AG10803 (cell line): ENCODE measurements around the genes TMEM123, DYNC2H1, CARD18 and MSANTD4.

DNA sequence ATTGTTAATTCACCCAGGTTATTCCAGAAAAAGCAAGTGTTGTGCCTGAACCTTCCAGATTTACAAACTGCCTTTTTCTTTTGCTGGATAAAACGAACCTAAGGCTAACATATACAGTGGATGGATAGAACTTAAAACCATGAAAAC, 1.3 kb downstream of the TMEM123 start:
- RRBS: no CpG with 5 or more reads among the region's 1 CpG

GRCh38 chr11:102452469-102453249, at the start of gene TMEM123:
TSS of gene TMEM123 (minus strand) at chr11:102452765.
- RRBS: 1% methylated on average over 6 of the region's 81 CpGs

GRCh38 chr11:102458419-102458940, 5.9 kb upstream of the TMEM123 start:
- RRBS: no CpG with 5 or more reads among the region's 4 CpGs

DNA sequence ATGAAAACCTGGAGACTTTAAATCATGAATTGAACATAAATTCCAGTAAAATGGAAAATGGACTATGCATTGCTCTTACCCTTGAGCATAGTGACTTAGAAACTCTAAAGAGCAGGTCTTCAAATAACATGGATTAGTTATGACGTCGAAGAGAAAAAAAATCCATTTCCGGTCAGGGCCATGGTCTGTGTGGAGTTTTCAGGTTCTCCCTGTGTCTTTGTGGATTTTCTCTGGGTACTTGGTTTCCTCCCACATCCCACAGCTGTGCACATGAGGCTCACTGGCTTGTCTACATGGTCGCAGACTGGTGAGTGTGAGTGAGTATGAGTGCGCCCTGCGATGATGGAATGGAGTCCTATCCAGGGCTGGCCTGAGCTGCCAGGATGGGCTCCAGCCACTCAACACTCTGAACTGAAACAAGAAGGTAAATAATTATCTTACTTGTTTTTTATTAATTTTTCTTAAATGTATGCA, 10.9 kb downstream of the MMP3 start:
- RRBS: no CpG with 5 or more reads among the region's 6 CpGs

- RRBS: no CpG with 5 or more reads among the region's 3 CpGs
These were observed 36.2 kb downstream of the DCUN1D5 start for GRCh38 chr11:103055728-103056202.

GRCh38 chr11:103109076-103109982, at the start of gene DYNC2H1:
TSS of gene DYNC2H1 (plus strand) at chr11:103109426.
- RRBS: no CpG with 5 or more reads among the region's 55 CpGs

DNA sequence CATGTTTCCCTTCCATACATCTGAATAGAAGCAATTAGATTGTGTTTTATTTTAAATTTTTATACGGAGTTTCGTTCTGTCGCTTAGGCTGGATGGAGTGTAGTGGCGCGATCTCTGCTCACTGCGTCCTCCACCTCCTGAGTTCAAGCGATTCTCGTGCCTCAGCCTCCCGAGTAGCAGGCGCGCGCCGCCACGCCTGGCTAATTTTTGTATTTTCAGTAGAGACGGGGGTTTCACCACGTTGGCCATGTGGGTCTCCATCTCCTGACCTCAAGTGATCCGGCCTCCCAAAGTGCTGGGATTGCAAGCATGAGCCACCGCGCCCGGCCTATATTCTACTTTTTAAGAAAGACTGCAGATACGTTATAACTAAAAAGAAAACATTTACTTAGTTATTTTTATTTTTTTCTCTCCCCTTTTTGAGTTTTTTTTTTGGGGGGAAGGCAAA, 781 bp downstream of the DYNC2H1 start:
- RRBS: no CpG with 5 or more reads among the region's 21 CpGs

- RRBS: no CpG with 5 or more reads among the region's 4 CpGs
These were observed 283.4 kb upstream of the DDI1 start for GRCh38 chr11:103753000-103753427.

DNA sequence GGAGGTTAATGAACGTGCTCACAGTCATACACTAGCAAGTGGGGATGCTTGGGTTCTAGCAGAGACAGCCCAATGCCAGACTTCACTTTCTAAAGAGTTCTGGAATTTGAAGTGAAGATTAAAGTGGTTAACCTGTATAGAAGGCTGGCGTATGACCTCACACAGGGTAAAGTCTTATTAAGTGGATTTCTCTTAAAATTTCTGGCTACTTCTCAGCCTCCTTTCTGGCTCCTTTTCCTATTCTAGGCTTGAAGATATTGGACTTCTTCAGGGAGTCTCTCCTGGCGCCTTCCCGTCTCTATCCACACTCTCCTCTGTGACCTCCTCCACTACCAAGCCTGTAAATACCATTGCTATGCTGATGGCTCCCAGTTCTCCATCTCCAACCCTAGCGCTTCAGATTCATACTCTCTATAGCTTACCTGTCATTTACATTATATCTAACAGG, 226.4 kb upstream of the DDI1 start:
- RRBS: no CpG with 5 or more reads among the region's 5 CpGs

DNA sequence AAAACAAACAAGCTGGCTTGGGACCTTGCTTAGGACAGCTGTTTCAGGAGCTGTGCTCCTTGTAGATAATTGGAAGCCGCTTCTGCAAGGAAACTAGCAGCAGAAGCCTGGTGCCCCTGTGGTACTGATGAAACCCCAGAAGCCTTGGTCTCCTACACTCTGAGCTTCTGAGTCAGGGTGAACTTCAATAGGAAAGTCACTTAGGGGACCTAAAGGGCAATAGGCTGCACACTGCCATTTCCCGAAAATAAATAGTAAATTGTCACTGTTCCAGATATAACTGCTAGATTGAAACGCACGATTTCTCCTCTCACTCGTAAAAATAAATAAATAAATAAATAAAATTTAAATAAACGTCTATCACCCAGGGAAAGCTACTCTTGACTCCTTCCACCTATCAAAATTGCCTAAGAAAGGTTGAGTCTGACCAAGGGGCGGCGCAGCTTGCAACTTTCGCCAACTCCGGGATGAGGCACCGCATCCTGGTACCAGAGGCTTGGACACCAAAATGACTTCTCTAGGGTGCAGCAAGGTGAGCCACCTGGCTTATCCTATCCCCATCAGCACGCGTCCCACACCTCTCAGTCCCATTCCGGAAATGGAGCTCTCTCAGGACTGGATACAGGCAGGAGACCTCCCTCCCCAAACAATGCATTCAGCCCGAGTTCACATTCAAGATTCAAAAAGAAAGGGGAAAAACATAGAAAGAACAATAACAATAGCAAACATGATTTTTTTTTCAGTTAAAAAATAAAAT, 733 bp downstream of the PDGFD start:
- RRBS: no CpG with 5 or more reads among the region's 15 CpGs

- RRBS: no CpG with 5 or more reads among the region's 2 CpGs
These were observed at the start of gene CARD18 for GRCh38 chr11:105139562-105139965. TSS of gene CARD18 (minus strand) at chr11:105139769.

DNA sequence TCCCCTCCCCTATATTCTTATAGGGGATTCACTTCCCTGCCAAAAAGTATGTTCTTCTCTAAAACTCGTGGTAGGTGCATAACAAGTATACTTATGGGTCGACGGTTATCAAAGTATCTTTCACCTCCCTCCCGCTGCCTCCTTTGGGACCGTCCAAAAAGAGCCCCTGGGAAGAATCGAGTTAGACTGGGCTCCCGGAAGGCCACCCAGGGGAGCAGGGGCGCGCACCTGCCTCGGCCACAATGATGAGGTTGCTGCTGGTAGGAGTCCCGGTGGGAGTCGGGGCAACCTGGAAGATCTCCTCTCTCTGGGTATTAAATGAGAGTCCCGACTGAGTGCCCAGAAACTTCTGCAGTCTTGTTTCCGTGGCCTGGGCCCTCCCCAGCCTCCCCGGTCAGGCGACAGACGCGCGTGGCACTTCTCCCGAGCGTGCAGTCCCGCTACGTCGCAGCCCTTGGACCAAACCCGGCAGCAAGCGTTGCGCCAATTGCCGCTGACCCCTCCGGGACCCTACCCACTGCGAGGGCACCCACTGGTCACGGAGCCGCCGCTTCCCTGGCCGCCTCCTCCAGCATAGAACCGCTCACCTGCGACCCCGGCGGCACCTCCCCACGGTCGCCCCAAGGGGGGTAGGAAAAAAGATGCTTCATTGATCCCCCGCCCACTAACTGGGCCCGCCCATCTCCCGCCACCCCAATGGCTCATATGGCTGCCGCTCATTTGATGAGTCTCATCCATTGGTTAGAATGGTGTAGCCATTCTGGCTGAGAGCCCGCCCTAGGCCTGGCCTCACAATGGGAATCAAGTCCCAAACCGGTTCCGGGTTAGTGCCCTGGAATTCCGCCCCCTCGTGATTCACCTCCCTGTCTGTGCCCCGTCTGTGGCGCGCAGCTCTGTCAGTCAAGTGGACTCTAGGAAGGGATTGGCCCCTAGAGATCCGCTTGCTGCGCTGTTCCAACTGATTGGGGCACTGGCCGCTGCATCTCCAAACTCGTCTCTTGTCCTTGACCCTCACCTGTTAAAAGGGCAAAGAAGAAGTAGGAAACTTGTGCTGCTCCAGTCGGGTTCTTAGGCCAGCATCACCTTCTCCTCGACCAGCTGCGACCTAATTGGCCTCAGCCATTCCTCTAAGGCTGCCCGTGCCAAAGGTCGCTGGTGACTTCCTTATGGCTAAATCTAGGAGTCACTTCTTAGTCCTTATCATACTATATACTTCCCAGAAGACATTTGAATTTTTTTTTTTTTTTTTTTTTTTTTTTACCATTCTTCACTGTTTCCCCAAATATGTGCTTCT, at the start of gene MSANTD4:
Gene MSANTD4 (minus strand): TSS at position 633 of the 1,294 bp plus-strand sequence.
- RRBS: 1% methylated on average over 22 of the region's 61 CpGs

DNA sequence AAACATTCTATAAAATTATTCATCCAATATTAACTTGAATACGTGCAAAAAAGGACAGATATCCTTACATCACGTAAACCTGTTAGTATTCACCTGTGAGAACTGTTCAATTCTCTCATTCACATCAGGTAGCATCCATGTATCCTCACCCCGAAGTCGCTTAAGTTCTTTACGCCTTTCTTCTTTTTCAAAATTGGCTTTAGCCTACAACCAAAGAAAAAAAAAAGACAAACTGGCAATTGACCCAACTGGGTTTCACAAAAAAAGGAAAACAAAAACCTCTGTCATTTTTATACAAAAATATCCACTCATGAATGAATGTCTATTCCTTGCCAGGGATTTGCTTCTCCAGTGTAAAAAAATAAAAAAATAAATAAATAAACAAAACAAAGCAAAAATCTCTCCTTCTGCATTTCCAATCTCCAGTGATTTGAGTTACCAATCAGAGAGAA, 2.0 kb downstream of the CWF19L2 start:
- RRBS: no CpG with 5 or more reads among the region's 5 CpGs

- RRBS: no CpG with 5 or more reads among the region's 8 CpGs
These were observed 1.7 kb downstream of the SLC35F2 start for GRCh38 chr11:107856801-107857397.

- RRBS: no CpG with 5 or more reads among the region's 25 CpGs
These were observed 37.9 kb downstream of the ATM start for GRCh38 chr11:108260744-108261153.

- RRBS: no CpG with 5 or more reads among the region's 14 CpGs
These were observed 25.5 kb downstream of the EXPH5 start for GRCh38 chr11:108567831-108568619.

DNA sequence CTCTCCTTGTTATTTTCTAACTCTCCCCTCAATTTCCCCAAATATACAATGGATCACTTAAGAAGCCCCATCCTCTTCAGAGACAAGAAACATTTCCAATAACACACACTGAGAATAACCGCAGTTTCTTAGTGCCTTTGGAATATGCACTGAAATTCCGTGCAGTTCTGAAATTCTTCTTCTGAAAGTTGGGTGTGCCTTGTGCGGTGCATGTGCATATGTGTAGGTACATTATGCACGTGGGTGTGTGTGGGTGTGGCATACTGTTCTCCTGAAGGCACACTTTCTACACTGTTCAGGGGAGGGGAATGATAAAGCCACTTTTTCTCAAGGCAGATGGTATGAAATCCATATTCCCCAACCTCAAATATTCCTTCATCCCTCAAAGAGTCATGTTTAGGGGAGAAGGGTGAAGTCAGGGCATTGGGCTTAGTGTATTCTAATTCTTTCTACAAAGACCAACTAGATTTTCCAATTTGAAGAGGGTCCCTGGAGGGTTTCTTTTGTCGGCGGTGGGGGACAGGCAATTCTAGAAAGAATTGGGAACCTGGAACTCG, 1.6 kb downstream of the EXPH5 start:
- RRBS: no CpG with 5 or more reads among the region's 7 CpGs

GRCh38 chr11:108923478-108923825, 258.6 kb downstream of the DDX10 start:
- RRBS: no CpG with 5 or more reads among the region's 1 CpG

DNA sequence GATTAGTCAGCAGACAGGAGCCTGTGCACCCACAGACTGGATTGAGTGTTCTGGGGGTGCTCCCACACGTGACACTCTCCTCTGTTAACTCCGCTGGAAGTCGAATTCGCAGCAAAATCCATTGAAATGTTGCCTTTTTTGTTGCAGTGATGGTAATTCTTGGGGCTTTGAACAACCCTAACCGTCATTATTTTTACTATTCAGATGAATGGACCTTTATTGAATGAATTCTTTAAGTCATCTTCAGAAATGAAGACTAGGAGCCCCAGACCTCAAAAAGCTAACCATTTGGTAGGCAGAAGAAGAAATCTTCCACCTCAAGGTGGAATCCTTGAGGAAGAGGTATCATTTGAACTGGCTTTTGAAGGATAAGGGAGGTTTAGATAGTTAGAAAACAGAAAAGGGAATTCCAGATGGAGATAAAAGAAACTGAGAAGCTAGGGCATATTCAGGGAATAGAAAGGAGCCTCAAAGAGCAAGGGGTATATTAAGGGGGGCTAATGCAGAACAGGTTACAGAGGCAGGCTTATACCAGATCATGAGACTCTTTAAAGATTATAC, 270.1 kb downstream of the DDX10 start:
- RRBS: no CpG with 5 or more reads among the region's 5 CpGs

DNA sequence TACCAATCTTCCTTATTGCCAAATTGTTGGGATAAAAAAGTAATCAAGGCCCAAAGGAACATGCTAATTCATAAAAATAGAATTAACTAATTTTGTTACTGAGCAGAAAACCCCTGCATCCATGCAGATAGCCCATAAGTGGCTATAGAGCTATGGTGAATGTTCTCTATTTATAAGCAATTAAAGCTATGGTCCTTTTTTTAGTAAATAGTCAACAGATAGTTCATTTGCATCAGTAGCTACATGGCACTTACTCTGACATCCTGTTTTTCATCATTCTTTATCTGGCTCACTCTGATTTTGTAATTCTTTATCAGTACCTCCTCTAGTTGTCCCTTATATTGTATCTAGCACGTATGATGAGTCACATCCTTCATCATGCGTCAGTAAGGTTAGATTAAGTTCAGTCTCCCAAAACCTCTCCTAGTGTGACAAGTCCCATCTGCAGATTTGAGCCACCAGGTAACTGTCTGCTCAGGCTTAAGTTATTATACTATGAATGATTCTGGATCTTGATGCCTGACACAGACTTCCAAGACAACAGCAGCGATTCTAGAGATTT, 55.5 kb downstream of the ZC3H12C start:
- RRBS: no CpG with 5 or more reads among the region's 3 CpGs